SK-N-DZ (cell line): ENCODE measurements around the genes MMP19, SMARCC2, GLS2 and SDR9C7.

GRCh38 chr12:55811621-55812397 is 5.7 kb downstream of the SARNP start:
RAMPAGE:
- cytosol, long total RNA: no peak
- nucleus, long total RNA: no peak

DNA sequence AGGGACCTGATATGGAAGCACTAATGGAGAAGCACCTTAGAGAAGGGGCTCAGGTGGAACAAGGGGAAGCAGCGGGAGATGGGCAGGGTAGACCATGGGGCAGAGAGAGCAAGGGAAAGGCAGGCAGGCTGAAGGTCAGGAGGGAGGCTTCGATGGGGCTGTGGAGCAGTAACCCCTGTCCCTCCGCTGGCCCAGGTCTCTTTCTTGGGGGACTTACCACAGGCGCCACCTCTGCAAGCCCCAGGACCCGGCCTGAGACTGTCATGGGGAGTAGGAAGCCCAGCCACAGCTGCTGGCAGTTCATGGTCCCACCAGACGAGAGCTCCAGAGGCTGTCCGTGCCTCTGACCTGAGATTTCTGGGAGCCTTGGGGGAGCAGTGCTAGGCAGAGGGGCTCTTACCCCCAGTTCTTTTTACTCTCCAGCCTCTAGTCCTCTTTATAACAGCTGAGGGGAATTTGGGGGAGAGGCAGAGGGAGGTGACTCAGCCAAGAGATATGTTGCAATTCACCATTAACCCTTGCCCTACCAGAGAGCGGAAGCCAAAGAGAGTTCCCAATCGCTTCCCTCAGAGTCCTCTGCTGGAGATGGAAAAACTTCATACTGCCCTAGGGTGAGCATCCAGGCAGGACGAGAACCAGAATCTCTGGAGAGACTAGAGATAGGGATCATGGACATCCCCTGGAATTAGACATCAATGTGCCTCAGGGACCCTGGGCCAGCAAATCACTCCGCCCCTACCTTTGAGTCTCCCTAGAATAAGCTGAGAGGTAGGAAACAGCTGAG is at the start of gene MMP19:
Gene MMP19, minus strand, starts transcription at position 410 of the 784 bp plus-strand sequence.
RAMPAGE:
- cytosol, long total RNA: no peak
- nucleus, long total RNA: no peak

GRCh38 chr12:55930090-55930399 is 917 bp upstream of the DGKA start:
RAMPAGE:
- cytosol, long total RNA: no peak
- nucleus, long total RNA: no peak

GRCh38 chr12:56115306-56115777 is 1.1 kb upstream of the RPL41 start:
RAMPAGE:
- cytosol, long total RNA: no peak
- nucleus, long total RNA: no peak

RAMPAGE:
- cytosol, long total RNA: no peak
- nucleus, long total RNA: no peak
Measured at GRCh38 chr12:56120993-56121783, 3.1 kb downstream of the ZC3H10 start.

RAMPAGE:
- cytosol, long total RNA: no peak
- nucleus, long total RNA: no peak
Measured at GRCh38 chr12:56122473-56123068, 4.5 kb downstream of the ZC3H10 start.

RAMPAGE:
- cytosol, long total RNA: no peak
- nucleus, long total RNA: no peak
Measured at GRCh38 chr12:56162070-56162968, 4.2 kb downstream of the MYL6 start.

DNA sequence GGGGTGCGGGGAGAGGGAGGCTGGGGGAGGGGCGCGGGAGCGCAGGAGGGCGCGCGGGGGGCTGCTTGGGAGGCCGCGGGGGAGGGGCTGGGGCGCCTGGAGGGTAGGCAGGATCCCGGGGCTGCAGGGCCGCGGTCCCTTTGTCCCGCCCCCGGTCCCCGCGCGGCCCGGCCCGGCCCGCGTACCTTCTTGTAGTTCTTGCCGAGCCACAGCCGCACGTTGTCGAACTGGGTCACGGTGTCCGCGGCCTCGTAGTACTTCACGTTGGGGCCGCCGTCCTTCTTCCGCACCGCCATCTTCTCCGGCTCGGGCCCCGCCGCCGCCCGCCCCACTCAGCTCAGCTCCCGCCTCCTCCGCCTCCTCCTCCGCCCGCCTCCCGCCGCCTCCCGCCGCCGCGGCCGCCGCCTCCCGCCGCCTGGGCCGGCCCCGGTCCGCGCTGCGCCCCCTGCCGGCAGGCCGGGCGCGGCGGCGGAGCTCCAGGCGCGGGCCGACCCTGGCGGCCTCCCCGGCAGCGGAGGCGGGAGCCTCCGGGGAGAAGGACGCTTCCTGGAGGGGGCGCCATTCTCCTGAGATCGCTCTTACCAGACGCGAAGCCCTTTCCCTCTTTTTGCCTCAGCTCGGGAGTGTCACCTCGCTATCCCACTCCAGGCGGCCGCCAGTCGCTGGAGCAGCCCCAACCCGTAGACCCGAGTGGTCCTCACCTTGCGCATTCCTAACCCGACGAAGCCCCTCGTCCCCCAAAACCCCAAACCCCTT is at the start of gene SMARCC2:
Gene SMARCC2, minus strand, starts transcription at position 318 of the 756 bp plus-strand sequence.
RAMPAGE:
- cytosol, long total RNA: start-site peak on the minus strand centred at position 349 of the sequence, 92 bp wide, 215 and 209 reads in 2 replicates
- nucleus, long total RNA: start-site peak on the minus strand centred at position 335 of the sequence, 65 bp wide, 391 and 78 reads in 2 replicates

GRCh38 chr12:56238169-56239204 is 8.6 kb downstream of the SLC39A5 start:
RAMPAGE:
- cytosol, long total RNA: no peak
- nucleus, long total RNA: no peak

DNA sequence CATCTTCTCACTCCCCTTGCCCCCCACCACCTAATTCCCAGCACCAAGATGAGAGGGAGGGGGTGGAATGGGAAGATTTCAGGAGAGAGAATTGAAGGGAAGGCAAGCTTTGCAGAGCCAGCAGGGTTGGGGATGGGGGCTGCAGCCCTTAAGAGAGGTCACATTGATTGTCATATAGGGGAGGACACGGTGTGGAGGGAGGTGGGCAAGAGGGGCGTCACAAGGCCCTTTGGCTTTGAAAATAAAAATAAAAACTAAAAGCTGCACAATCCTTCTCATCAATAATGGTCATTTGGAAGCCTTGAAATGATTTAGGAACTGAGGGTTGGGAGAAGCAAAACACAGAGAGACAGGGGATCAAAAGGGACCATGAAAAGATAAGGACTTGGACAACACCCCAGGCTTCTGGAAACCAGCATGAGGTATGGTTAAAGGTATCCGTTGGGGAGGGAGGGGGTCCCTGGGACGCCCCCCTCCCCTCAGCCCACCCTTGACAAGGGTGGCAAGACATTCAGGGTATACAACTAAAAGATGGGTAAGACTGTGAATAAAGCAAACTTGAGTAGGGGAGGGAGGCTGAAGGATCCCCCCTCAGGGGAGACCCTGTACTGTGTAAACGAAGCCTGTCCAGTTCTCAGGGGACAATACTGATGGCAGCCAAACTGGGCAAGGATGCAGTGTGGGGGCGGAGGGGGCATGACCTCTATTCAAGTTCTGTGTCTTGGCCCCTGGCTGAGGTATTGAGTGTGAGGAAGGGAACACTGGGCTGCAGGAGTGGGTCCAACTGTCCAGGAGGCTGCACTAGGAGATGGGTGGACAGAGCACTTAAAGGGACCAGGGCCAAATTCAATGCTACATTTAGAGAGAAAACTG is 11.3 kb downstream of the SLC39A5 start:
RAMPAGE:
- cytosol, long total RNA: no peak
- nucleus, long total RNA: no peak

RAMPAGE:
- cytosol, long total RNA: no peak
- nucleus, long total RNA: no peak
Measured at GRCh38 chr12:56267381-56267994, 746 bp downstream of the COQ10A start.

DNA sequence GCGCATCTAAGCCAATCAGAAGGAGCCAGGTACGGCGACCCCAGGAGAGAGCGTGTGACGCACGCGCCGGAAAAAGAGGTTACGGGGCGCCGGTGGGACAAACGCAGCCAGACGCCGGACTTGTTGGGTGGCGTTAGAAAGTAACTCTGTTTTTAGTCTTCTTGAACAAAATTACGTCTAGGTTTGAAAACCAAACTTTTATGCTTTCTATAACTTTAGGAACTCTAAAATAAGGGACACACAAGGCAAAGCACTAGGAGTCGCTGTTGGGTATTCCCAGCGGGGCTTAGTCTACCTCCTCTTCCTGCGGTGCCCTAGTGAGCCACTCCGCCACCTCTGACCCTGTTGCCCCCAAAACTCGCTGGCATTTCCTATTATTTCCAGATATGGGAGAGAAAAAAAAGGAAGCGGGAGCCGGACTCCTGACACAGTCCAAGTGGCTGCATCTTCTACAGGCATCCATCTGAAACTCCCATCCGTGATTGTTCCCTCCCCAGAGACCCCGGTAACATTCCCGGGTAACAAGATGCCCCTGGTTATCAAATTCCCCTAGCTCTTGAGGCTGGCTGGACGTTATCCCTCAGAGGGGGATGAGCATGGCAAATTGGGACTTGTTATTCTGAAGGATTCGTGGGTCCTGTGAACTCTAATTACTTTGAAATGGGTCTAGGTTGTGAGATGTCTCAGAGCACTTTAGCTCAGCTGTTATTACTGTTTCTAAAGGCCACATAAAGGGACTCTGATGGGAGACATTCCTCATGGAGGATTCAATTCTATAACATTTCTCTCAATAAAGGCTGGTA is 481 bp upstream of the PAN2 start:
RAMPAGE:
- cytosol, long total RNA: no peak
- nucleus, long total RNA: no peak

DNA sequence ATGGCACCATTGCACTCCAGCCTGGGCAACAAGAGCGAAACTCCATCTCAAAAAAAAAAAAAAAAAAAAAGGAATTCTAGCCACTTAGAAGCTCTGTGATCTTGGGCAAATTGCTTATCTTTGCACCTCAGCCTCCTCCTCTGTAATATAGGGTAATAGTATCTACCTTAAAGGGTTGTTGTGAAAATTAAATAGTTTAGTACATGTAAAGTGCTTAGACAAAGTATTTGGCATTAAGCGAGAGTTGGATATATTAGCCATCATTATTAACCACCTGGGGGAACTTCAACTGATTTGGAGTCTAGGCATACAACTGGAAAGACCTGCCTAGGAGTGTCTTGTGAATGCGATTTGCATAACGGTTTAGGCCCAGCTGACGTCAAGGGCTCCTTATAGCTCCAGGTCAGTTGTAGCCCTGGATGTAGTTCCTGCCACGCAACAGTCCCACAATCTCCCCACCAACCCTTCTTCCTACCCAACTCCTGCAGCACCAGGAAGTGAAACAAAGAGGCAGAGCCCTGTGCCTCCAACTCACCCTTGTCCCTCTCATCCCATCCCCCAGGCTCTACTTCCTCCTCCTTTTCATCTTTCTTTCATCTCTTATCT is 2.2 kb upstream of the IL23A start:
RAMPAGE:
- cytosol, long total RNA: no peak
- nucleus, long total RNA: no peak

DNA sequence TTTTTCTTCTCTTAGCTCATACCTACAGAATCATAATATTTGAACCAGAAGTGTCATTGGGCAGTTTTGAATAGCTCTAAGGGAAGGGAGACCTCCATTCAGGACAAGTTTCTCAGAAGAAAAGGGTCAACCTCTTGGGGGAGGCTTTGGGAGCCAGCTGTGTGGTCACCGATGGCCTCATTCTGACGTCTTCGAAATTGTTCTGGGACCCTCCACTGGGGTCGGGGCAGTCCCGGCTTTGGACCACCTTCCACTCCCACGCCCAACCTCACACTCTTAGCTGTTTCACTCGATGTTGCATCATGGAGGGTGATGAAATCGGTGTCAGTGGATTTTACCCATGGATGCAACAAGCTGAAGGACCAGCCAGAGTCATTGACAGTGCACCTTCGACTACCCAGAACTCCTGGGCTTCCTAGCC is 1.1 kb upstream of the IL23A start:
RAMPAGE:
- cytosol, long total RNA: no peak
- nucleus, long total RNA: no peak

GRCh38 chr12:56487349-56488460 is at the start of gene GLS2:
Gene GLS2 (minus strand): TSS chr12:56488161.
RAMPAGE:
- cytosol, long total RNA: no peak
- nucleus, long total RNA: no peak

RAMPAGE:
- cytosol, long total RNA: no peak
- nucleus, long total RNA: no peak
Measured at GRCh38 chr12:56571121-56571669, 49.6 kb downstream of the RBMS2 start.

DNA sequence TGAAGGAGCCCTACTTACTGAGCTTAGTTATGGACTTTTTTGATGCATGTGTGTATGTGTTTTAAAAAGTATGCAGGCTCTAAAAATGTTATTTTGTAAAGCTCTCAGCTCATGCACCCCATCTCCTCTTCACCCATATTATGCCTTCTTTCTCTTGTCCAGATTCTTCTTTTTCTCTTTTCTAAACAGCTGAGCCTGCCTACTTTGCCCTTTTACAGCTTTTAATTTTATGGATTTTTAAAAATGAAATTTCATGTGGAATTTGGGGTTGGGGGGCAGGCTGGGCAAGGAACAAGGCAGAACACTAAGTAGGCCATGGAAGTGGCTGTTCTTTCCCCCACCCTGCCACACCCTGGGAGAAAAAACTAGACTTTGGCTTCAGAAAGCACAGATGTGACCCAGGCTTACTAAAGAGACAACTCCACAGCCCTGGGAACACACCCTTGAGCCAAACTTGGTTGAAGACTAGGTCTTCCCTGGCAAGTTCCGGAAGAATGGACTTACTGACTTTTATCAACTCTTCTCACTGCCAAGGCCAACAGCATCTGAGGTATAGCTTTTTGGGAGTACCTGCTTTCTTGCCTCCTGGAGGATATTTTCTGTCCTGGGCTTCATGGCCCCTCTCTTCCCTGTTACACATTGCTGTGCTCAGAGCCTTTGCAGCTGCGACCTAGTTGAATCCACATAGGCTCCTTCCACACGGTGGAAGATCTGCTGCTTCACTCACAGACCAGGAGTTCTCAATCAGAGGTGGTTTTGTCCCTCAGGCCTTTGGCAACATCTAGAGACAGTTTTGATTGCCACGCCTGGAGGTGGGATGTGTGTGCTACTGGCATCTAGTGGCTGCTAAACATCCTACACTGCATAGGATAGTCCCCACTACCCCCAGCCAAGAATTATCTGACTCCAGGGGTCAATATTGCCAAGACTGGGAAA is 40.3 kb downstream of the BAZ2A start:
RAMPAGE:
- cytosol, long total RNA: no peak
- nucleus, long total RNA: no peak

RAMPAGE:
- cytosol, long total RNA: no peak
- nucleus, long total RNA: no peak
Measured at GRCh38 chr12:56606504-56607241, 23.5 kb downstream of the BAZ2A start.

DNA sequence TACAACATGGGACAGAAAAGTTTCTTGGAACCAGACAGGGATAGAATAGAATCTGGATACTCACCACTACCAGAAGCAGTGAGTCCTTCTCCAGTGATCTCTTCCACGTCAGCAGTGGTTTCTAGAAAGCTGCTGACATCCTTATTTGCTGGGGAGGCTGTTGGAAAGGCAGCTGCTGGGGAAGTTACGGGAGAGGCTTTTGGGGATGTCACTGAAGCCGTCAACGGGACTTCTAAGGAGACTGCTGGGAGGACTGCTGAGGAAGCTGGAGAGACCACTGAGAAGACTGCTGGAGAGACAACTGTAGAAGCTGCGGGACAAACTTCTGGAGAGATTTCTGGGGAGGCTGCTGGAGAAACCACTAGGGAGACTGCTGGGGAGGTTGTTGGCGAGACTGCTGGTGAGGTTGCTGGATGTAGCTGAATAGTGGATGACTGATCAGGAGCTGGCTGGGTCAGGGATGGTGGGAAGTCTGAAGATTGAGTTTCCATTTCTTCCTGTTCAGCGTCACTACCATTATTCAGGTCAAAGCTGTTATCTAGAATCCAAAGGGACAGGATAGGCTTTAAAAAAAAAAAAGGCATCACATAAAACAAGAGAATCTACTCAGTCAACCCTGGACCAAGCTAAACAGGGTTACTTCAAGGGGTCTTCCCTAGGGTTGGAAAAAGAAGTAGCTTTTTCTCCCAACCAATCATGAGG is 18.3 kb downstream of the BAZ2A start:
RAMPAGE:
- cytosol, long total RNA: no peak
- nucleus, long total RNA: no peak

DNA sequence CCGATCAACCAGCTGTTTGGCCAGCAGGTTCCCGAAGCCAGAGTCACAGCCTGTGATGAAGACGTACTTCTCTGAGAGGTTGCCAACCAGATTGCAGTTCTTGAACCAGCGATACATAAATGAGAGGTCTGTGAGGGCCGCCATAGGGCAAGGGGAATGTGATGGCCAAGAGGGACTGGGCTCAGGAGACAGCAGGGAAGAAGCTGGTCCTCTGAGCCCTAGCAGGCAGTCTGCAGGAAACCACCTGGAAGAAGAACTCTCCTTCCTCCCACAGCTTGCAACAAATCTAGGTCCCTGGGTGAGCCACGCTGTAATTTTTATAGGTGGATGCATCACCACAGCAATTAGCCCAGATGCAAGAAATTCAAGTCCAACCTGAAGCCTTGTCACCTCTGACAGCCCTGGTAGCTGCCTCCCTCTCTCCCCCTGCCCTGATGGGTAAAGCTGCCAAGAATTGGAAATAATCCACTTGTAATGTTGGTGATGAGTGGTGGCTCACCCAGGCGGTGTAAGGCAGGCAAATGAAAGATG is at the start of gene SDR9C7:
Gene SDR9C7, minus strand, starts transcription at position 291 of the 531 bp plus-strand sequence.
RAMPAGE:
- cytosol, long total RNA: no peak
- nucleus, long total RNA: no peak